Airway epithelial cell (primary cell): Measurements from ENCODE around the gene TMEM241.

- RAMPAGE, long total RNA = no peak
Measured at GRCh38 chr18:22018352-22018756, 151.0 kb upstream of the GATA6 start.

GRCh38 chr18:22188125-22188541 is 18.7 kb downstream of the GATA6 start:
- RAMPAGE, long total RNA = no peak

DNA sequence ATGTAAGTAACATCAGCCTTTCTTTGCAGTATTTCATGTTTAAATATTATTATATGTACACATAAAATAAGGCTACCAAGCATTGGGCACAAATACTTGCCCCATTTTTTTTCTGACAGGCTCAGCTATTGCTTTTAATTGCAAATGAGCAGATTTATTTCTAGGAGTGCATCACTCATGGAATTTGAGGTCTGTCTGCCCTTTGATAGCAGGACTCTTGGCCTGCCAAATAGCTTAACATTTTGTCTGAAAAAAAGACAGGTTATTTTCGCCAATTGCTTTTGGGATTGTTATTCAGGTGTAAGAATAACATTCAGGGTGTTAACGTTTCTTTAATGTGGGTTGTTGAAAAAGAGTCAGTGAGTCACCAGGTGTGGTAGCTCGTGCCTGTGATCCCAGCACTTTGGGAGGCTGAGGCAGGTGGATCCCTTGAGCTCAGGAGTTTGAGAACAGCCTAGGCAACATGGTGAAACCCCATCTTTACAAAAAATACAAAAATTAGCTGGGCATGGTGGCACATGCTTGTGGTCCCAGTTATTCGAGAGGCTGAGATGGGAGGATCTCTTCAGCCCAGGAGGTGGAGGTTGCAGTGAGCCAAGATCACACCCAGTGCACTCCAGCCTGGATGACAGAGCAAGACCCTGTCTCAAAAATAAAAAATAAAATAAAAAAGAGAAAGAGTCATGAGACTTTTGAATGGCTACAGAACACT is 26.9 kb downstream of the GATA6 start:
- RAMPAGE, long total RNA = no peak

GRCh38 chr18:22276307-22276873 is 107.0 kb downstream of the GATA6 start:
- RAMPAGE, long total RNA = no peak

GRCh38 chr18:22314372-22314786 is 103.3 kb downstream of the CTAGE1 start:
- RAMPAGE, long total RNA = no peak

DNA sequence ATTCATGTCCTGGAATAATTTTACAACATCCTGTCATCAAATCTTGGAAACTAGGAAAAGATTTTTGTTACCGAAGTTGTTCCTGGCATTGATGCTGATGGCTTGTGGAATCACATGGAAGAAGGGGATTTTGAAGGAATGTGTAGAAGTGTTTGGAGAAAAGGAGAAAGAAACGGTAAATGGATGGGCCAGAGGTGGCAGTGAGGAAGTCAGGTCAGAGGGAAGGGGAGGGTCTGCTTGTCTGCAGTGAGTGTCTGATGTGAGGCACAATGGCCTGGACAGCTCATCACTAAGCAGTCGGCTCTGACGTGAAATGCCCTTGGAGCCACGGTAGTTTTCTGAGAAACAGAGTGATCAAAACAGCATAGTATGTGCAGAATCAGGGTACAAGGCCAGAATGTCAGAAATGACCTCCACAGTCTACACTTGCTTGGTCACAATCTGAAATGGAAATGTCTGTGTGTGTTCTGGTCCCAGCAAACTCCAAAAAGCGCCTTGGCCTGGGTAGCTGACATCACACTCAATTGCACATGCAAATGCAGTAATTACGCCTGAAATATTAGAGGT is 95.6 kb downstream of the CTAGE1 start:
- RAMPAGE, long total RNA = no peak

GRCh38 chr18:22517311-22517893 is 99.7 kb upstream of the CTAGE1 start:
- RAMPAGE, long total RNA = no peak

DNA sequence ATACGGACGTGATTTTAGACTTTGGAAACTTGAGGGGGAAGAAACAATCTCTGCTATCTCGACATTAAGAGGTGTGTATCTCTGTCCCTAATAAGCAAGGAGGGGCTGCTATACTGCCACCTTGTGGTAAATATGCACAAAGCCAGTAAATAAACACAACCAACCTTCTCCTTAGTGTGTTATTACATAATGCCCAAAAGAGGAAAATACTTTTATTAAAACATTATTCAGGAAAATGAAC is 228.8 kb upstream of the RBBP8 start:
- RAMPAGE, long total RNA = no peak

- RAMPAGE, long total RNA = start-site peak on the plus strand at chr18:22914066-22914163, 1,330 and 598 reads in 2 replicates
Measured at GRCh38 chr18:22913762-22914332, 19.3 kb upstream of the RBBP8 start.

GRCh38 chr18:23115574-23115999 is 19.7 kb upstream of the CABLES1 start:
- RAMPAGE, long total RNA = no peak

GRCh38 chr18:23142995-23143872 is 7.9 kb downstream of the CABLES1 start:
- RAMPAGE, long total RNA = no peak

- RAMPAGE, long total RNA = no peak
Measured at GRCh38 chr18:23258299-23258673, 123.0 kb downstream of the CABLES1 start.

DNA sequence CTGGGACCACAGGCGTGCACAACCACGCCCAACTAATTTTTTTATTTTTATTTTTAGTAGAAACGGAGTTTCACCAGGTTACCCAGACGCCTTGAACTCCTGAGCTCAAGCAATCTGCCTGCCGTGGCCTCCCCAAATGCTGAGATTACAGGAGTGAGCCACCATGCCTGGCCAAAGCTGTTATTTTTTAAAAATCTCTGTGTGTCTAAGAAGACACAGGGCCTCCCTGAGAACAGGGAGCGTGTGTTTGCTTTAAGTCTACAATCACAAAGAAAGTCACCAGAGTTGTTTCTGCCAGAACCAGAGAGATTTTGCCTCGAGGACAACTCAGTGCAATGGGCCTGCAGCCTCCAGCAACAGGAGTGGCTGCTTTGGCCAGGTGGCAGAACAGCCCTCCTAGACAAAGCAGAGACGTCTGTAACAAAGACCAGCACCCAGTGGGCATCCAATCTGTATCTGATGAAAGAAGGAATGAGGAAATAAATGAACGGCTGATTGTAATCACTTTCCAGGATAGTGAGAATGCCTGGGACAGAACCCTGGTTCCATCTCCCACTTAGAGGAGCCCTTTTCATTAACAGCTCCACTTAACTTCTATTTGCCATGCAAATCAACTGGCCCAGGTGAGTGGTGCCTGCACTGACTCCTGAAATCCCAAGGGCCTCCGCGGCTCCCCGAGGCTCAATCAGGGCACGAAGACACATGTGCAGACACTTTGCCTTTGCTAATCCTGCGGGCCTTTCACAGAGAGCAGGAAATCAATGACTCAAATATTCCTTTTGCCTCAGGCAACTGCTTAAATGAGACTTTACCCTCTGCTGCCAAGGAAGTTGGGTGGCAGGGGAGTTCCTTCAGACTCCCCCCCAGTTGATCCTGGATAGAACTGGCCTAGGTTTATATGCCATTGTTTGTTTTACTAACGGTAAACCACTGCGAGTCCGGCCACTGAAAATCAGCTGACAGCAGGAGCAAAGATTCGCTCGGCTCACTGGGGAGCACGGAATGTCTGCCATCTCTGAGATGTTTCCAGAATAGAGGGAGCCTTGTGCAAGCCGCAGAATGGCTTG is 146.5 kb downstream of the CABLES1 start:
- RAMPAGE, long total RNA = no peak

GRCh38 chr18:23283855-23284521 is 148.7 kb downstream of the CABLES1 start:
- RAMPAGE, long total RNA = no peak

DNA sequence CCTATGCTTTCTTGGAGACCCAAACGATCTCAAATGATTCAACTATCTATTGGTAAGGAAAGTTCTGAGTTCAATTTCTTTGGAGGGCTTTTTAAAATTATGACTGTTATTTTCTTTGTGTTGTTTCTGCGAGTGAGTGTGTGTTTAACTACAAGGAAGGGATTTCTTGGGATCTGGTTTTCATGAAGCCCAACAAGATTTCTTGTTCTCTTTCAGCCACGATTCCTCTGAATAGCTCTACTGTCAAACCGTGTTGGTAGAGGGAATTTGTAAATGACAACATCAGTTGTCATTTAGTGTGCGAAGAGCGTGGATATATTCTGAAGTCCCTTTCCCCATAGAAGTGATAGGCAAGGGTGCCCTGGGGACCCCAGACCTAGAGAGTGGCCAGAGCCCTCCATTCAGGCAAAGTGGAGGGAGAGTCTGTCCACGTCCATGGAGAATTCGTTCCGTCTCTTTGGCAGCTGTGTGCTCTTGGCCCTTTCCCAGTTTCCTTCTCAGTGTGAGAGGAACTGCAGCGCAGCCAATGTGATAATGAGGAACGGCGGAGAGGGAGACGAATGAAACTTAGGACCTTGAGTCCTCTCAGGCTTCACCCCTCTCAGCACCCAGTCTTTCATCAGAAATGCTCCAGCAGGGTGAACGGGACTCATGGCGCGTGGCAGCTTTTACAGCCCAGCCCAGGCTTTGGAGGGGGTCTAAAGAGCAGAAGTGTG is 79.9 kb downstream of the TMEM241 start:
- RAMPAGE, long total RNA = no peak

GRCh38 chr18:23437208-23438205 is at the start of gene TMEM241:
Gene TMEM241 (minus strand): TSS chr18:23437961.
- RAMPAGE, long total RNA = no peak

- RAMPAGE, long total RNA = no peak
Measured at GRCh38 chr18:23495611-23496308, 7.6 kb upstream of the RMC1 start.

DNA sequence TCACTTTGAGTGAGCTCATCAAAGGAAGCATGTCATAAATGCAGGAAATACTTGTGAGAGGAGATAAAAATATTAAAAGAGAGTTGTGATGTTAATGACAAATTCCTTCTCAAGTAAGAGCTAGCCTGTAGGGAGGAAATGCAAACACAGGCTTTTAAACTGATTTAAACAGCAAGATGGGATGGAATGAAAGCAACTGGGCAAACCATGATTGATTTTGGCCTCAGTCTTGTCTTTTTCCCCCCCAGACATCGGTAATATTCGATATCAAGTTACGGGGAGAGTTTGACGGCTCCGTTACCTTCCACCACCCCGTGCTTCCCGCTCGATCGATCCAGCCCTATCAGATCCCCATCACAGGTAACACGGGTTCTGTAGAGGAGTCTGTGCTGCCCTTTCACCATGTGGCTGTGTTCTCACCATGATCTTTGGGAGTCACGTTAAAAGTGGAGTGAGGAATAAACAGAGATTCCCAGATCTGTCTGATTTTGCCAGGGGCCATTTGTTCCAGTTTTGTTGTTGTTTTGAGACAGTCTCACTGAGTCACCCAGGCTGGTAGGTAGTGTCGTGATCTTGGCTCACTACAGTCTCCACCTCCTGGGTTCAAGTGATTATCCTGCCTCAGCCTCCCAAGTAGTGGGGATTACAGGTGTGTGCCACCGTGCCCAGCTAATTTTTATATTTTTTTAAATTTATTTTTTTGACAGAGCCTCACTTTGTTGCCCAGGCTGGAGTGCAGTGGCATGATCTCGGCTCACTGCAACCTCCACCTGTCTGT is 16.8 kb downstream of the RMC1 start:
- RAMPAGE, long total RNA = no peak

GRCh38 chr18:23525733-23526401 is 22.6 kb downstream of the RMC1 start:
- RAMPAGE, long total RNA = no peak

DNA sequence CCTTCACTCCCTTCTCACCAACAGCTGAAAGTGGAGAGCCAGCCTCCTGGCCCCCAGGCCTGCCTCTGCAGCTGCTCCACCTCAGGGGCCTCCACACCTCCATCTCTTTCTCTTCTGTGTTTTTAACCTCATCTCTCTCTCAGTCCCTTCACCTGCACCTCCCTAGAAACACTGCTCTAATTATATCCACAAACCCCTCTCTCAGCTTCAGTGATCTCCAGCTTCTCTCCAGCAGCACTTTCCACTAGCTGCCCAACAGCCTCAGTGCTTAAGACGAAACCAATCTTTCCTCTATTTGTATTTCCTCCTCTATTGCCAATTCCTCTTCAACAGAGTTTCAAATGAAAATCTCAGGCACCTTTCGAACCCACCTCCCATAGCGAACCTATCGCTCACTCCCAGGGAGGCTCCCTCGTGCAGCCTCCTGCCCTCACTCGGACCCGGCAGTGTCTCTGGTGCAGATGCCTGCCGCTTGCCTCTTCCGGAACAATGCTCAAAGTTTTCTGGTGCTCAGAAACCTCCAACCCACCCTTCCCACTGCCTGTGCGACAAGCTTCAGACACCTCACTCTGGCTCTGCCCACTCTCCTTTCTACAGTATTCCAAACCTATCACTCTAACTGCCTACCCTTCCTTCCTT is 7.7 kb downstream of the NPC1 start:
- RAMPAGE, long total RNA = no peak